Measurements from ENCODE around the gene GMPS.

DNA sequence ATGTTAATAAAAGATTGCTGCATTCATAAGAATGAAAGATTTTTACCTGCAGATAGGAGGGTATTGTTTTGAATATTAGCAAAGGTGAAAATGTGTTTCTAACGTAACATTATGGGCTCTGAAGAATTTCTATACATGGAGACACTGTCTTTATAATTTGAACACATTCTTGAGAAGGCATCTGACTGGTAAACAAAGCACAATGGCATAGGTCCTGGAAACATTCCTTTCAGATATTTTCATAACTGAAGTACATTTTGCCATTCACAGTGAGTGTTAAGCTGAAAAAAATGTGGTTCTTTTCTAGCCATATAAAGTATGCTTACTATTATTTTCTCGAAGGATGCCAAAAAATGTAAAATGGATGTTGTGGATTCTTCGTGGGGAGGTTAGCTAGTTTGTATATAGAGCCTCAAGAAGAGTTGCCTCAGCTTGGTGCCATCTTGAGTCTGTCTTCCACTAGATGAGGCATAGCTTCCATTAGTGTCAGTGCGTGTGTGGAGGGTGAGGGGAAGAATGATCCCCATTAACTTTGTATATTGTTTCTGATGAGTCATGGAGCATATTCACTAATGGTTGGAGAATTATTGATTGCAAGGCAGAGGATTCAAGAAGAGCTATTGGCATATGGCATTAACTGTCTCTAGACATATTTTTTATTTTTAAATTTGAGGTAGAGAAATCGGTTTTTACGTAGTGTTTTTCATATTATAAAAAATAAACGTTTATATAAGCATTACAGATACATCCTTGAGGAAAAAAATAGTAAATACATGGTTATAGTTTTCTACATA is 4.1 kb downstream of the MBNL1 start:
- RRBS: no CpG with 5 or more reads among the region's 7 CpGs

GRCh38 chr3:152346726-152347996 is 78.4 kb downstream of the MBNL1 start:
- RRBS: no CpG with 5 or more reads among the region's 7 CpGs

GRCh38 chr3:152402944-152404077 is 134.6 kb downstream of the MBNL1 start:
- RRBS: no CpG with 5 or more reads among the region's 7 CpGs

GRCh38 chr3:152416748-152417482 is 148.2 kb downstream of the MBNL1 start:
- RRBS: no CpG with 5 or more reads among the region's 2 CpGs

- RRBS: no CpG with 5 or more reads among the region's 3 CpGs
Observed at GRCh38 chr3:152472623-152472887, 203.8 kb downstream of the MBNL1 start.

DNA sequence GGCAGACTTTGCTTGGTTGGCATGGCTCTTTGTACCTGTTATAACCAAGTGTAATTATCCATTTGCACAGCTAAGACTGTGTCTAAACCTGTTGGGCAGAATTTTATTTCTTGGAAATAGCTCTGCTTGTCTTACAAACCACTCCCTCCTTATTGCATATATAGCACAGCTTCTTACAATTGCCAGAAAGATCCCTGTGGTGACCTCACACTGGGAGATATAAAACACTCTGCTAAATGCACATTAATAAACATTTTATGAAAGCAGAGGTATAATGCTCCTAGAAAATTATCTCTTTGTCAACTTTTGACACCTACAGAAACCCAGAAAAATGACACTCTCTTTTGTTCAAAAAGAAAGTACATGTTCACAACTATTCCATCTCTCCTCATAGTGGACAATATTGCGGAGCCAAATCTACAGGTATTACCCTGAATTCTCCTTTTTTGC is 107.1 kb downstream of the P2RY1 start:
- RRBS: no CpG with 5 or more reads among the region's 1 CpG

- RRBS: no CpG with 5 or more reads among the region's 4 CpGs
Observed at GRCh38 chr3:153138565-153139270, 23.3 kb upstream of the RAP2B start.

GRCh38 chr3:153166661-153167446 is 4.8 kb downstream of the RAP2B start:
- RRBS: no CpG with 5 or more reads among the region's 5 CpGs

DNA sequence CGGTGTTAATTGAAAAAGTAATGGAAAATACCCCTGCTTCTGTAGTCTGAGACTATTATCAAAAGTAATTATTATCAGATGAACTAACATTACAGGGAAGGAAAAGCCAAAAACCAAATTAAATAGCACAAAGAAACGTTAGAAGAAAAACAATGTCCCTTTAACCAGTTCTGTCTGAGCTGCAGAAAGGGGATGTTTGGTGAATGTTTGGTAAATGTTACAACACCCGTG is 85.5 kb downstream of the RAP2B start:
- RRBS: no CpG with 5 or more reads among the region's 3 CpGs

GRCh38 chr3:153734572-153735721 is 386.2 kb upstream of the ARHGEF26 start:
- RRBS: no CpG with 5 or more reads among the region's 1 CpG

DNA sequence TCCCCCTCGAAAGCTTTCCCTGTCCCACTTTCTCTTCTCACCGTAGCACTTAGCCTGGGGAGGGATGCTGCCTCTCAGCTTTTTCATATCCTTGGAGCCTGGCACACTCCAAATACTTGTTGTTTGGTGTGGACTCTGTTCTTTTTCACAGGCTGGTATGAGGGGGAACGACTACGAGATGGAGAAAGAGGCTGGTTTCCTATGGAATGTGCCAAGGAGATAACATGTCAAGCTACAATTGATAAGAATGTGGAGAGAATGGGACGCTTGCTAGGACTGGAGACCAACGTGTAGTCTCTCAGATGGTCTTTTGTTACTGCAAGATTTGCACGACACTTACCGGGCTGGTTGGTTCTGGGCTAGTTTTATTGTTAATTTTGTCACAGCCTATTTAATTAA is 69.1 kb downstream of the DHX36 start:
- RRBS: no CpG with 5 or more reads among the region's 8 CpGs

- RRBS: no CpG with 5 or more reads among the region's 4 CpGs
Observed at GRCh38 chr3:155138708-155139155, 58.6 kb downstream of the MME start.

DNA sequence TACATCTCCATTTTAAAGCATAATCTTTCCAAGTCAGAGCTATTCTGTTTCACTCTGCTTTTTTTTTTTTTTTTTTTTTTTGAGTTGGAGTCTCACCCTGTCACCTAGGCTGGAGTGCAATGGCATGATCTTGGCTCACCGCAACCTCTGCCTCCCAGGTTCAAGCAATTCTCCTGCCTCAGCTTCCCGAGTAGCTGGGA is 37.7 kb downstream of the STRIT1 start:
- RRBS: no CpG with 5 or more reads among the region's 2 CpGs

- RRBS: no CpG with 5 or more reads among the region's 10 CpGs
Observed at GRCh38 chr3:155511793-155512063, 218.2 kb upstream of the STRIT1 start.

DNA sequence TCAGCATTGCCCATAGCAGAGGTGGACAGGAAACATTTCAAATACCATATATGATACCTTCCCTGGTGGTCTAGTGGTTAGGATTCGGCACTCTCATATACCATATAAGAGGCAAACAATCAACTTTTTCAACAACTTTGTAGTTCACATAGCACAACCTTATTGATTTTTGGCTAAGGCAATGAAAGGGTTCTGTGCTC is 83.9 kb downstream of the PLCH1 start:
- RRBS: no CpG with 5 or more reads among the region's 1 CpG

GRCh38 chr3:155665364-155665816 is 79.5 kb downstream of the PLCH1 start:
- RRBS: no CpG with 5 or more reads among the region's 3 CpGs

DNA sequence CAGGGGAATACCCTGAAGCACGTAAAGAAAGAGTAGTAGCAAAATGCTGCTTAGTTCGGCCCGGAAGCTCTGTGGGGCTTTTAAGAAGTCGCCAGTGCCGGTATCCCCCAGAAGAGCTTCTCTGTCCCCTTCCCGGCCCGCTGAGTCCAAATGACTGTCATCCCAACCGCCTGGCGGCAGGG is 605 bp downstream of the SLC33A1 start:
- RRBS: 2% methylated on average over 3 of the region's 9 CpGs

DNA sequence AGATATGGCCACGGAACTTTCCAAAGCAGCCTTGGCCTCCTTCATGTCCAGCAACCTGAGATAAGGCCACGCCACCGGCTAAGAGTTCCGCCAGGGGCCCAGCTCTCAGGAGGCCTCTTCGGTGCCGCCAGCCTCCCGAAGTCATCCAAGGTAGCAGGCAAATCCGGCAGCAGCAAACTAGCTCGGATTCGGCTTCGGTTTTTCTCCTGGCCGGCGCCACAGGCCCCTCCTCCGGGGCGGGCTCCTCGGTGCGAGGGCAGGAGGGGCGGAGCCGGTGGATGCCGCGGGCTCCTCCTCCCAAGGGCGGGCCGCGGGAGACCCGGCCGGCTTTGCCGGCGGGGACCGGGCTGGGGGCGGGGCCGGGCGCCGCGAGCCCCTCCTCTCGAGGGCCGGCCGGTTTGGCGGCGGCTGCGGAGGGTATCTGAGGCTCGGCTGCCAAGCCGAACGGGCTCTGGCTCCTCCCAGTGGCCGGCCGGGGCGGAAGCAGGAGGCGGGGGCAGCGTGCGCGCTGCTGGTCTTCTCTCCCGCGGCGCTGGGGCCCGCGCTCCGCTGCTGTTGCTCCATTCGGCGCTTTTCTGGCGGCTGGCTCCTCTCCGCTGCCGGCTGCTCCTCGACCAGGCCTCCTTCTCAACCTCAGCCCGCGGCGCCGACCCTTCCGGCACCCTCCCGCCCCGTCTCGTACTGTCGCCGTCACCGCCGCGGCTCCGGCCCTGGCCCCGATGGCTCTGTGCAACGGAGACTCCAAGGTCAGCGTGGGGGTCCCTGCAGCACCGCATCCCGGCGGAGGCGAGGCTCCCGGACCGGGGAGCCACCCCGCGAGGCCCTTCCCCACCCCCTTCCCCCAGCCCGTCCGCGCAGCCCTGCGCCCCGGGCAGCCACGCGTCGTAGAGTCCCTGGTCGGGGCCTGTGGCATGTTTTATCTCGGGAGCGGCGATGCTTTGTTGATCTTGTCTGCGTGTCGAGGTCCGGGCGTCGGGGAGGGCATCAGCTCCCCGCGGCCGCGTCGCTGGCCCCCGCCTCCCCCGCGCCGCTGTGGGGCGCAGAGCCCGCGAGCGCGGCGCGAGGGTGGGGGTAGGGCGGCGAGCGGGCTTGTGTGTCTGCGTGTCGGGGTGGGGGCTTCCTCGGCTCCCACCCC is at the start of gene GMPS:
Gene GMPS, plus strand, starts transcription at position 499 of the 1,135 bp plus-strand sequence.
- RRBS: 3% methylated on average over 59 of the region's 126 CpGs

All from GM06990 (cell line).